Subcutaneous adipose tissue (tissue), 3 donors: ENCODE results near the gene ICOS.

- PRO-cap = no peak
- RAMPAGE, long total RNA, 3 experiments = no peak in any of the 3 experiments
These were observed 839 bp downstream of the ICA1L start for GRCh38 chr2:202870663-202871190.

GRCh38 chr2:203016743-203017076 is 2.0 kb downstream of the NBEAL1 start:
- PRO-cap = no peak
- RAMPAGE, long total RNA, 3 experiments = no peak in any of the 3 experiments

- PRO-cap = no peak
- RAMPAGE, long total RNA, 3 experiments = no peak in any of the 3 experiments
These were observed 91.1 kb downstream of the NBEAL1 start for GRCh38 chr2:203105844-203106200.

DNA sequence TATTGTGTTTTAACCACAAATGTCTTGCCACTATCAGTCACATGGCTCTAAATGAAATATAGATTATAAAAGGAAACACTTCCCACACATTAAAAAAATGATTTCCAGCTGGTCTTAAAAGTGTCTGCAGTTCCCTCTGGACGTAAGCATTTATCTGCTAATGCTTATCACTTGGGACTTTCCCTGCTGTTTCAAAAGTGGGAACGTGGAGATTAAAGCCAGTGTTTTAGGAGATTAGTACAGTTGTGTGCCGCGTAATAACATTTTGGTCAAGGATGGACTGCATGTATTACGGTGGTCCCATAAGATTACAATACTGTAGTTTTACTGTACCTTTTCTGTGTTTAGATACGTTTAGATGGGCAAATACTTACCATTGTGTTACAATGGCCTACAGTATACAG is 69.0 kb upstream of the RAPH1 start:
- PRO-cap = no peak
- RAMPAGE, long total RNA, 3 experiments = no peak in any of the 3 experiments

DNA sequence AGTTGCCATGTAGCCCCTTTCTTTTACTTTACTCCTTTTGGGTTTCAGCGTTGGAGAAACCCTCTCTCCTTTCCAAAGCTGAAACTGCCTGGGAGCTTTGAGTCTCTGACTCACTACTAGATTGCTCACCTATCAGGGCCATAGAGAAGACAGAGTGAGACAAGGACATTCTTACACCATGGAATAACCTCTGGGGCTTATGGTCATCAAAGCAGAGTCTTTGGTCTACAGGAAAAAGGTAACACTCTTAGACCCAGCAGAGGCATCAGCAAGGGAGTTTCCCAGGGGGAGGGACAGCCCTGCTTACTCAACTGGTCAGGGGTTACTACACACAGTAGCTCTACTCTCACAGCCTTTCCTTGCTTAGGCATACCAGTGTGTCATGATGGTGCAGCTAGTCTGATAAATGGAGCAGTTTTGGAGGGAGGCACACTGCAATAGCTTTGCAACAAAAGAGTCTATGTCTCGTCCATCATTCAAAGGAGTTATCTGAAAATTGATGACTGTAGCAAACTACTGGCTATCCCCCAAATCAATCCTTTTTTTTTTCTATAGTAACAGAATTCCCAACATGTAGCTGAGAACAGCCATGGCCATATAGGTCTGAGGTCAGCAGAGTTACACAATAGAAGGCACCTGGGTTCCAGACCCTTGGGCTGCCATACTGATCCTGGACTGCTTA is 22.4 kb upstream of the CD28 start:
- PRO-cap = bidirectional peak, plus-strand start at position 370 of the sequence, minus-strand start at position 222 of the sequence
- RAMPAGE, long total RNA, 3 experiments = no peak in any of the 3 experiments

GRCh38 chr2:203858907-203859904 is 8.4 kb upstream of the CTLA4 start:
- PRO-cap = no peak
- RAMPAGE, long total RNA, 3 experiments = no peak in any of the 3 experiments

- PRO-cap = no peak
- RAMPAGE, long total RNA, 3 experiments = start-site peak on the plus strand in 1 of 3 experiments, at chr2:203936763-203936769 at its widest, 5 reads per replicate
These were observed at the start of gene ICOS for GRCh38 chr2:203936452-203936960. TSS of gene ICOS (plus strand) at chr2:203936763.

- PRO-cap = no peak
- RAMPAGE, long total RNA, 3 experiments = no peak in any of the 3 experiments
These were observed 91.5 kb upstream of the PARD3B start for GRCh38 chr2:204453702-204454338.

DNA sequence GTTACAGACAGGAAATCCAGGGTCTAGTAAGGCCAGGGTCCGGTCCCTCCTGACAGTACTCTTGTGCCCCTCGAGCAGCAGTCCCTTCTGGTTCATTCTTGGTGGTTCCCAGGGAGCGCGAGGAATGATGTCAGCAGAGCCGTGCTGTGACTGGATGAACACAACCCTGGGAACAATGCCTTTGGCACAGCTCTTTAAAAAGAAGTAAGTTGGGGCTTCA is 33.9 kb downstream of the PARD3B start:
- PRO-cap = no peak
- RAMPAGE, long total RNA, 3 experiments = no peak in any of the 3 experiments

DNA sequence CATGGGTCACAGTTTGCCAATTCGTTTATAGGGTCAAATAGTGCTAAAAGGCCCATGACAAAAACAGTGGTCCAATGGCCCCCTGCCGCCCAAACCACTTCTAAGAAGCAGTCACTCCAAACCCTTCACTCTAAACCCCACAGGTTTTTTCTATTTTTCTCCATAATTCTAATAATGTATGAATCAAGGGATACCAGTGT is 125.0 kb downstream of the PARD3B start:
- PRO-cap = no peak
- RAMPAGE, long total RNA, 3 experiments = no peak in any of the 3 experiments

DNA sequence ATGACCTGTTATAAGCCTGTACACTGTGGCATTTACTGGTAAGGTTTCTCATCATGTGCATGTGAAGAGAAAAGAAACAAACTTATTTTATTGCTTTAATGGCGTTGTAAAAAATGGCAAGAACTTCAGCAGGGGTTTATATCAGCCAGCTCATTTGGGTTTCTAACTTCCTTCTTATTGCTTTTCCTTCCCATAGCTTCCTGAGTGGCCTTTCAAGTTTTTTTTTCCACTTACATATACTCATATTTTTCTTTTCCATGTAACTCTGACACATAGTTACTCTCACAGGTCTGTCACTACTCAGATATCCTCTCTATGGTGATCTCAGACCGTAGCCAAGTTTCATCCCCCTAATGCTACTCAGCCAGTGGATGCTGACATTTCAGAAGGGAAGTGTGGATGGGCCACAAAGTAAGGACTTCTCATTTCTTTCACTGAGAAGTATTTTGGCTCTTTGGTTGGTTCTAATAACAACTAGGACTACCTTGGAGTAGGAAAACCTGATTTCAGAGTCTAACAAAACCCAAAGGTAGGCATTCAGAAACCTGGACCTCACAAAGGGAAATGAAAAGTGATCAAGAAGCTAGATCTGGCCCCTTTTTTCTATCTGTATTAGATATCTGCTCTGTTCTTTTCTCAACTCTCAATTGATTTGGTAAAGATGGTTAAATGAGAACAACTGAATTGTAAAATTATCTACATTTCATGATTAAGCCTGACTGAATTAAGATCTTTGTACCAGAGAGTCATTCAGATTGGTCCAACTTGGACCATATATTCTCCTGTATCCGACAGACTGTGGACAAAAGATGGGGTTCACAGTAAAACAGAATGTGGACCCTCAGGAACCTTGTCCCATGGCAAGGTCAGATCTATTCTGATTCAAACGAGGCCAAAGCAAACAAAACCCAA is 198.4 kb downstream of the PARD3B start:
- PRO-cap = no peak
- RAMPAGE, long total RNA, 3 experiments = no peak in any of the 3 experiments

DNA sequence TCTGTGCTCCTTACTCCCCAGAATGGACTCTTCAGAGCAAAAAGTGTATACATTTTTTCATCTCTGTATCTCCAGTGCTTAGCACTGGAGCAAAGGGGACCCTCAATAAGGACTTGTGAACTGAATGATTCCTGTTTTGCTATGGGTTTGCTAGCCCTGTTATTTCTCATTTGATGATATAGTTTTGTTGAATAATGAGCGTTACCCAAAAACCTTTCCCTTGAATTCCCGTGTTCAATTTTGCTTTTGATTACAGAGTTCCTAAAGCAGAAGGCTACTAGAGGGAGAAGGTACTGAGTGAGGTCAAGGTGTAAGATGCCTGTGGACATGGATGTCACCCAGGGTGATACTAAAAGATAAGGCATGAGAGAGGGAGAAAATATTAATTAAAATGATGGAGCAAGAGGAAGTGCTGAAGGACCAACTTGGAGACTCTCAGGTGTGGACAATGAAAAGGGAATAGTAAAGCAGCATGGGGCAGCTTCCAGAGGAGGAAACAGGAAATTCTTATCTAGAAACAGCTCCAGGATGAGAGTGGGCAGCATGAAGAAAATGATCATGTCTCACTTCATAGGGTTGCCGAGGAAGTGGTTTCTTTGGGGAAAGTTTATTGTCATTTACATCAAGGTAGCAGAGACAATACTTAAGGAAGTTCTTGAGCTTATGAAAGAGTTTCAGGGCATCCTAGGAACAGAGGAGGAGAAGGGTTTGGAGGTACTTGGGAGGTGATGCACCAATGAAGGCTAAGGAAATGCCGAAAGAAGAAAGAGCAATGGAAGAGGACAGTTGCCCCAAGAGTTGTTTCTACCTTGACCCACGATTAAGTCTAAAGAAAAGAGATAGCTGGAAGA is 546.7 kb downstream of the PARD3B start:
- PRO-cap = no peak
- RAMPAGE, long total RNA, 3 experiments = start-site peak on the plus strand in 1 of 3 experiments, centred at position 537 of the sequence, 10 reads per replicate

DNA sequence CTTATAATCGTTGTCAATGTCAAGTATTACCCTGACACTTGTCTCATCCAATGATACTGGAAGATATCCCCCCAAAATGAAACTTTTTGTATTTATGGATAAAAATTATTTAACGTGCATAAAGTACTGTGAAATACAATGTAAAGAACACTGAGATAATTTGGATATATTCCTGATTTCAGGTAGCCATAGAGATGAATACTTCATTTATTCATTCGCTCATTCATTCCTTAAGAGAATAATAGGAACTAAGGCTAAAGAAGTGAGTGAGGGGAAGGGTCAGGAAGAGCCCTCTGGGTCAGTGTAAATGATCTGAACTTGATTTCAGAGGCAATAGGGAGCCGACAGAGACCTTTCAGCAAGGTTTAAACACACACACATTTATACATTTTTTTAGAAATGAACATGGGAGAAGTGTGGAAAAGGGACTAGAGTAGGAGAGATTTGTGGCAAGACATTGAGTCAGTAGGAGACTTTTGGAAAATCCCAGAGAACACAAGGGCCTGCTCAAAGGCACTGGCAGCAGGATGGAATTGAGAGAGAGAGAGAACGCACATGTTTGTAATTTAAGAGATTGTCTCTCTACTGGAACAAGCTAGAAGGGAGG is 307.1 kb upstream of the NRP2 start:
- PRO-cap = no peak
- RAMPAGE, long total RNA, 3 experiments = no peak in any of the 3 experiments

- PRO-cap = bidirectional peak, plus-strand start at chr2:205685224, minus-strand start at chr2:205684962
- RAMPAGE, long total RNA, 3 experiments = no peak in any of the 3 experiments
These were observed 2.5 kb downstream of the NRP2 start for GRCh38 chr2:205684842-205685253.

DNA sequence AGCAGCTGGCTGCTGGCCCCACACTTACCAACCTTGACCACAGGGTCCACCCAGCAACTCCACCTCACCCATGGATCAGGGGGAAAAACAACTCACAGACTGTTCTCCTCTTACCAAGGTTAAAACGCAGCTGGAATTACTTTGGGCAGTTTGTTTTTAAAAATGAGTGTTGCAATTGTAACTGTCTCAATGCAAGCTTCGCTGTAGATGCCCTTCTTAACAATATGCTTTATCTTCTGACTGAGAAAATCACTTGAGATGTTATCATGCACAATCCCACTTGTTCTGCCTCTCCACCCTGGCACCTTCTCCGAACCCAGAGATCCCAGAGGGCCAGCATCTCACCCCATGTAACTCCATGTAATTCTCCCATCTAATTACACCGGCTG is 22.2 kb downstream of the NRP2 start:
- PRO-cap = no peak
- RAMPAGE, long total RNA, 3 experiments = no peak in any of the 3 experiments

GRCh38 chr2:205733479-205734083 is 51.3 kb downstream of the NRP2 start:
- PRO-cap = no peak
- RAMPAGE, long total RNA, 3 experiments = no peak in any of the 3 experiments

GRCh38 chr2:205757607-205758188 is 75.4 kb downstream of the NRP2 start:
- PRO-cap = no peak
- RAMPAGE, long total RNA, 3 experiments = no peak in any of the 3 experiments

DNA sequence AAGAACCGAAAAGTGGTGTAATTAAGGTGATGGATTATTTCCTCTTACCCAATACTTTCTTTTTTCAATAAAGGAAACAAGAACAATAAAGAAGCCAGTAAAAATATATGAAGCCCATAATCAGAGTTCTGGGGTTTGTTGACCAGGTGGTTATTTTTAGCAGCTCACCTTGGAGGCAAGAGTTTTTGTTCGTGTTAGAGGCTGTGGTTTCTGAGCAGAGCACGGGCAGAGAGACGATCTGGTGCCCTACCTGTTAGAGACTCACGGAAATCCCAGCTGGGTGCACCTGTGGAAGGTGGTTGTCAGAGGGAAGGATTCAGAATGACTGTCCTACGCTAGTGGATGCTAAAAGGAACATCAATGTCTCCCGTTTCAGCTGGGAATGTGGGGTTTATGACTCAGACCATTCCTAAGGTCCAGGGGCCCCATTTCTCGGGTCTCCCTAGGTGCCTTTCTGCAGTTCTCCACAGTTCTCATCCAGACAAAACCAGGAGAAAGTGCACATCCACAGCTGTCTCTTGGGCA is 87.6 kb downstream of the NRP2 start:
- PRO-cap = no peak
- RAMPAGE, long total RNA, 3 experiments = no peak in any of the 3 experiments

GRCh38 chr2:205800704-205801231 is 118.5 kb downstream of the NRP2 start:
- PRO-cap = no peak
- RAMPAGE, long total RNA, 3 experiments = no peak in any of the 3 experiments

GRCh38 chr2:205930270-205930601 is 155.7 kb downstream of the INO80D start:
- PRO-cap = no peak
- RAMPAGE, long total RNA, 3 experiments = no peak in any of the 3 experiments